A375 (cell line): ENCODE measurements around a stretch of chr15.

- RAMPAGE, long total RNA: no peak
Measured at GRCh38 chr15:44710031-44710635, 990 bp downstream of the PATL2 start.

DNA sequence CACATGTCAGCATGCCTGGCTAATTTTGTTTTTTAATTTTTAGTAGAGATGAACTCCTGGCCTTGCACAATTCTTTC, 8.6 kb downstream of the B2M start:
- RAMPAGE, long total RNA: no peak

DNA sequence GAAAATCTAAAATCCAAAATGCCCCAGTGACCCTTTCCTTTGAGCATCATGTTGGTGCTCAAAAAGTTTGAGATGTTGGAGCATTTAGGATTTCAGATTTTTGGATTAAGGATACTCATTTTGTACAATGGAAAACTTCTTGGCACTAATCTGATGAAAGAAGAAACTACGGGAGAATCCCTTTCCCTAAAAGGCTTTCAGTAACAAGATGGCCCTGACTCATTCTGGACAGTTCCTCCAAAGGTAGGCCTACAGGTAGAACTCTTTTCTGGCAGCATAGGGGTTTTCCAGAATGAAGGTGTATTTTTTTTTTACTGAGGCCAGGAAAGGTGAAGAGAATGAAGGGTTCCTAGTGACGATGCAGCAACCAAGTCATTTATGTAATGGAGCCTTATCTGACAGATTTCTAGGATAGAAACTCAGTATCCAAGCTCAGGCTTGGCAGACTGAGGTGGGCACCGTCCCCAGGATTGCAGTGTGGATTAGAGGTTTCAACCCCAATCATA, 8.9 kb upstream of the TRIM69 start:
- RAMPAGE, long total RNA: no peak

GRCh38 chr15:44735371-44736151, 767 bp upstream of the TRIM69 start:
- RAMPAGE, long total RNA: no peak

GRCh38 chr15:45082398-45082859, 31.5 kb downstream of the DUOX2 start:
- RAMPAGE, long total RNA: no peak

DNA sequence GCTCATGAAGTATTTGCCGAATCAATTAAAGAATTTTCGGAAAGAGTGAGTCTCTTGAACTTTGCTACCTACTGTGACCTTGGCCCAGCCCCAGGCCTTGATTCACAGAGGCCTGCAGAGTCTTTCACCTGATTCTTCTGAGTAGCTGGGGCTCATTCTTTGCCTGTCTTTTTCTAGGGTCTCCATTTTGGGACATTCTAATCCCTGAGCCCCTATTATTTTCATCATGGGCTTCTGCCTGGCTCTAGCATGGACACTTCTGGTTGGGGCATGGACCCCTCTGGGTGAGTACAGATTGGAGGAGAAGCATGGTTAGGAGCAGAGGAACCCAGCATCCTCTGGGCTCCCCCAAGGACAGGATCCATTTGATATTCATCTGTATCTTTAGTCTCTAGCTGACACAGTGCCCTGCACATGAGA, 2.0 kb downstream of the DUOX1 start:
- RAMPAGE, long total RNA: no peak

DNA sequence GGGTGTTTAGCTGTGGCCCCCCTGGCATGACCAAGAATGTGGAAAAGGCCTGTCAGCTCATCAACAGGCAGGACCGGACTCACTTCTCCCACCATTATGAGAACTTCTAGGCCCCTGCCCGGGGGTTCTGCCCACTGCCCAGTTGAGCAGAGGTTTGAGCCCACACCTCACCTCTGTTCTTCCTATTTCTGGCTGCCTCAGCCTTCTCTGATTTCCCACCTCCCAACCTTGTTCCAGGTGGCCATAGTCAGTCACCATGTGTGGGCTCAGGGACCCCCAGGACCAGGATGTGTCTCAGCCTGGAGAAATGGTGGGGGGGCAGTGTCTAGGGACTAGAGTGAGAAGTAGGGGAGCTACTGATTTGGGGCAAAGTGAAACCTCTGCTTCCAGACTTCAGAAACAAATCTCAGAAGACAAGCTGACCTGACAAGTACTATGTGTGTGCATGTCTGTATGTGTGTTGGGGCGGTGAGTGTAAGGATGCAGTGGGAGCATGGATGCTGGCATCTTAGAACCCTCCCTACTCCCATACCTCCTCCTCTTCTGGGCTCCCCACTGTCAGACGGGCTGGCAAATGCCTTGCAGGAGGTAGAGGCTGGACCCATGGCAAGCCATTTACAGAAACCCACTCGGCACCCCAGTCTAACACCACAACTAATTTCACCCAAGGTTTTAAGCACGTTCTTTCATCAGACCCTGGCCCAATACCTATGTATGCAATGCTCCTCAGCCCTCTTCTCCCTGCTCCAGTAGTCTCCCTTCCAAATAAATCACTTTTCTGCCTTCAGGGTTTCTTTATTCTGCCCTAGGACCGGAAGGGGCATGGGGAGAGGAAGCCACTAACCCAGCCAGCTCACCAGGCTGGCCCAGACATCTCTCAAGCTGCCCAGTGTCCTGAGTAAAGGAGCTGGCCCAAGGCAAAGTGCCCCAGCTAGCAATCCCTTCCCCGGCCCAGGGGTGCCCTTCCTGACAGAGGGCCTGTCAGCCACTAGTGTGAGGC, 22.7 kb downstream of the SHF start:
- RAMPAGE, long total RNA: no peak

DNA sequence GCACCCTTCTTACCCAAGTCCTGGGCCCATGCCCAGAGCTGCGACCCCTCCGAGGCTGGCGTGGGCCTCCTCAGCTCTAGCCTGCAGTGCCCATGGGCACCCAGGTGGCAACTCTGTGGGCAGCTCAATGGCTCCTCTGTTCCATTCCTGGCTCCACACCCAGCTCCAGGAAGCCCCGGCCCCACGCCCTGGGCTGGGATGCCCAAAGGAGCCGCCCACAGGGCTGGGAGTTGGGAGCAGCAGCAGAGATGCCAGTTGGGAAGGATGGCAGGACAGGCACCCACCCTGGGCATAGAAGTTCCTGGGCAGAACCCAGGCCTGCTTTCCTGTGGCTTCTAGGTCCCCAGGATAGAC, 6.7 kb downstream of the SHF start:
- RAMPAGE, long total RNA: no peak

- RAMPAGE, long total RNA: no peak
Measured at GRCh38 chr15:45278908-45279711, 27.1 kb downstream of the SLC28A2 start.

GRCh38 chr15:45314435-45314943, 62.5 kb downstream of the SLC28A2 start:
- RAMPAGE, long total RNA: no peak

- RAMPAGE, long total RNA: no peak
Measured at GRCh38 chr15:45431517-45431911, 1.1 kb downstream of the C15orf48 start.

DNA sequence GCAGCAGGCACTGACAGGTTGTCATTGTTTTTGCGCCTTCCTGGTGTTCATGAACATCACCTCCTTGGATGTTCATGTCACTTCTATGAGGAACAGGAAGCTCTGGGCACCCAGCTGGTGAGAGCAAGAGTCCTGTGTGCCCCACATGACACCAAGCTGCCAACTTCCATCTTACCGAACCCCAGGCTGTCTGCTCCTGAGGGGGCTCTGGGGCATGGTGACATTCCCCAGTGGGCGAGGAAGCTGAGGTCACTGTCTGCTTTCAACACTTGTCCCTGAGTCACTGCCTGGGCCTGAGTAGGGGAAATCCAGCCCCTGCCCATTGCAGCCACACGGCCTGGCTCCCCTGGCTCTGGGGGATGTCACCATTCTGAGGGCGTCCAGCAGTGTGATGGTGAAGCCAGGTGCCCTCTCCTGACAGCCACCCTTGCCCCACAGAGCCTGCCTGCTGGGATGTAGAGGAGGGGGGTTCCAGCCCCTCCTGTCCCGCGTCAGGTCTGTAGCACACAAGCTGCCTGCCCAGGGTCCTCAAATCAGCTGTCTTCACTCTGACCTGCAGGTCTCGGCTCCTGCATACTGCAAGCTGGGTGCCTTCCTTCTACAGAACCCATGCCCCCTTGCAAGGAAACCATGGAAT, 17.7 kb downstream of the C15orf48 start:
- RAMPAGE, long total RNA: no peak

GRCh38 chr15:45481490-45481994, 41.0 kb downstream of the SLC30A4 start:
- RAMPAGE, long total RNA: no peak

DNA sequence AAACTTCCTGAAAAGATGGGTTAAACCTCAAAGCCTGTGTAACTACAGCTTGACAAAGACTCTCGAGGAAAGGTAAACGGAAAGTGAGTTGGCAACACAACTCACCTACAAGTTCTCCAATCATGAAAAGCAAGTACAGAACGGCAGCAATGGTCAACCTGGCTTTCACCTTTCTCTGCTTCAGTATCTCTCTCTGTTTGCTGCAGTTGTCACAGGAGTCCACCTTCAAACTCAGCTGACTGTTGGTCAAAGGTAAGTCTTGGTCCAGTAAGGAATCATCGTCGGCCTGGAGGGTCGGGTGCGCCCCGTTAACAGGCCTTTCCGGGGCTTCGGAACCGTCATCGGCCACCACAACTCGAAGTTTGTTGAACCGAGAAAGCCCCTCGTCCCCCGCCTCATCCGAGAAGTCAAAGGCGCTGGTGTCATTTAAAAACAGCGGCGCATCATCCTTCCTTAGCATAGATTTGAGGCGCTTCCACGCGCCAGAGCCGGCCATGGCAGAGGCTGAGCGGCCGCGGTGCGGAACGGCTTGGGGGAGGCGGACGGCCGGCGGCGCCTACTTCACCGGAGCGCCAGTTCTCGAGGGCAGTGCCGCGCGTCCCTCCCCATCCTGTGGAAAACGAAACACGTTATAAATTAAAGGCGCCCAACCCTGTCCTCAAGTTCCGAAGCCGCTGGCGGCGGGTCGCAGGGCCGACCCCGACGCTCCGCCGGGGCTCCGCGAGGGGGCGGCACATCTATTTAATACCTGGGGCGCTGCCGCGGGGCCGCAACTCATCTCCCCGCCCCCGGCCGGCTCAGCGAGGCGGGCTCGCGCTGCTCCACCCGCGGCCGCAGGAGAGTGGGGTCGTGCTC, 469 bp downstream of the SLC30A4 start:
- RAMPAGE, long total RNA: no peak

DNA sequence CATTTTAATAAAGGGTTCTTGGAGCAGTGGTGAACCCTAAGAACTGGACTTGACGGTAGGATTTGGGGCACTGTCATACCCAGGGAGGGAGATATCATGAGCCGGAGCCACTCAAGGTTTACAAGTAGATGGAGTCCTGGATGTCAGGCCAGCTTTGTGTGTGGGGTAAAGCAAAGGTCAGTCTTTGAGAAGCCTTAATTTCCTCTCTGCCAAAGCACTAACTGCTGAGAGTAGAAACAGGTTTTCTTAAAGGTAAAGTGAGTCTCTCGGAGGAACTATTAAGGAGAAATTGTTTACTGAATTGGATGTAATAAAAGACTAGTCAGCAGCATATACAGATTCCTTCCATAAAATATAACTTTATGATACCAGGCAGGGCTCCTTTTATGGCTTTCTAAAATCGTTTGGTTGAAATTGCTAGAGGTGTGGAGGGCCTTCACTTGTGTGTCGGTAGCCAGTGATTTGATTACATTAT, 23.0 kb downstream of the SQOR start:
- RAMPAGE, long total RNA: no peak

DNA sequence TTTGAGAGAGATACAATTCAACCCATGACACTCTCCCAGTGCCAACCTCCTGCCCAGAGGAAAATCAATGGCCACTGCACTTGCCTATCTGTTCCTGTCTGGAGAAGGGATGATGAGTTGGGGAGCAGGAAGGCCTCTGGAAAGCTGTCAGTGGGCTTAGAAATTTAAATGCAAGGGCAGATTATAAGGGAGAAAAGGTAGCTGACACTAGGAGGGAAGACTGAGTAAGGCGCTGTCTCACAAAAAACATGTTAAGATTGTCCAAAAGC, 24.9 kb downstream of the SQOR start:
- RAMPAGE, long total RNA: no peak

DNA sequence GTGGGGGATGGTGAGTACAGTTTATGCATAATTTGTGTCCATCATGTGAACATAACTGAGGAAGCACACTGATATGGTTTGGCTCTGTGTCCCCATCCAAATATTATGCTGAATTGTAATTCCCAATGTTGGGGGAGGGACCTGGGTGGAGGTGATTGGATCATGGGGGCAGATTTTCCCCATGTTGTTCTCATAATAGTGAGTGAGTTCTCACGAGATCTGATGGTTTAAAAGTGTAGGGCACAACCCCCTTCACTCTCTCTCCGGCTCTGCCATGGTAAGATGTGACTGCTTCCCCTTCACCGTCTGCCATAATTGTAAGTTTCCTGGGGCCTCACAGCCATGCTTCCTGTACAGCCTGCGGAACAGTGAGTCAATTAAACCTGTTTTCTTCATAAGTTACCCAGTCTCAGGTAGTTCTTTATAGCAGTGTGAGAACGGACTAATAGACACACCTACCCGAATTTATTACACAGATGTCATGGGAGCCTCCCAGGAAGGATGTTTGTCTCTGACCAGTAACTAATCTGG, 314.1 kb downstream of the SQOR start:
- RAMPAGE, long total RNA: no peak

DNA sequence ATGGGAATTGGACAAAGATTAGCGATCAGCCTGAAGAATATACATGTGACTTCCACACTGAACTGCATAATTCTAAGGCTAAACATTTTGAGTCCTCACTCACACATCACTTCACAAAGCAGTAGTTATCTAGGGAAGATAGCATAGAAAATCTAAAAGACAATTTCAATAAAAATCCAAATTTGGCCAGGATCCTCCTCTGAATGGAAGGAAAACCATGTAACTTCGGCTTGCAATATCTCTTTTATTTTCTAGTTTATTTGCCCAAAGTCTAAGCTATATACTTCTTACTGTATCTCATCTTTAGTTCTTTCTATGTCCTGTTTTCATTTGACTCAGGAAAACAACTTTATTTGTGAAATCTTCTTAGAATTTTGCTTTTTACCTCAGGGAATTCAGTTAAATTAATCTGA, 837.8 kb downstream of the SQOR start:
- RAMPAGE, long total RNA: no peak

- RAMPAGE, long total RNA: no peak
Measured at GRCh38 chr15:46969878-46970286, 747.4 kb upstream of the SEMA6D start.

- RAMPAGE, long total RNA: no peak
Measured at GRCh38 chr15:47718021-47719114, 1.1 kb downstream of the SEMA6D start.